ENCODE data around the genes HOMER3, HAPLN4 and TSSK6.

DNA sequence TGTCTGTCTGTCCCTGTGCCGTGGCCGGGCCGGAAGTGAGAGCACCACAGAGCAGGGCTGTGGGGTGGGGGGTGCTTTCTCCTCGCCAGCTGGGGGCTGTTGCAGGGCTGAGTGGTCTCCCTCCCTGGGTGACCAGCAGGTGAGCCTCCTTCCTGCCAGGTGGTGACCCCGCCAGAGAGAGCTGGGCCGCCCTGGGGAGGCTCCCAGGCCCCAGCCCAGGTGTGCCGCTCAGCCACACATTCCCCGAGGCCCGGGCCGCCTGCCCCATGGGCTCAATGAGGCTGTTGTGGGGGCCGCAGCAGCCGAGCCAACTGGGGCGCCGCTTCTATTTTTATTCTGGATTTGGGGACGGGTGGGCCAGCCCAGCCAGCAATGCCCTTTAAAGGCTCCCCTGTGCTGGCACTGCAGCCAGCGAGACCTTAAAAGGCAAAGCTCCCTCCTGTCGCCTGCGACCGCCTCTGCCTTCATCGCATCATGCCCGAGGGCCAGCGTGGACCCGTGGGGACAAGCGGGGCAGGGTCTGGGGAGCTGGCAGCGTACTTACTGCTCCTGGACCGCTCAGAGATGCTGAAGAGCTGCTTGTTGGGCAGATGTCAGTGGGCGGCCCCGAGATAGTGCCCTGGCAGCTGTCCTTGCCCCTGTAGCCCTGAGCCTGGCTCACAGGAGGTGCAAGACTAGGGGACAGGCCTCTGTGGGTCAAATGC is 17.7 kb upstream of the CRTC1 start:
- RRBS = no CpG with 5 or more reads among the region's 28 CpGs
CAGE:
- cytosol, long polyA plus RNA = no peak
- long polyA plus RNA = no peak
- nucleus, long polyA plus RNA = no peak

- RRBS = no CpG with 5 or more reads among the region's 16 CpGs
CAGE:
- cytosol, long polyA plus RNA = no peak
- long polyA plus RNA = no peak
- nucleus, long polyA plus RNA = no peak
These were observed 24.8 kb downstream of the CRTC1 start for GRCh38 chr19:18708166-18708760.

DNA sequence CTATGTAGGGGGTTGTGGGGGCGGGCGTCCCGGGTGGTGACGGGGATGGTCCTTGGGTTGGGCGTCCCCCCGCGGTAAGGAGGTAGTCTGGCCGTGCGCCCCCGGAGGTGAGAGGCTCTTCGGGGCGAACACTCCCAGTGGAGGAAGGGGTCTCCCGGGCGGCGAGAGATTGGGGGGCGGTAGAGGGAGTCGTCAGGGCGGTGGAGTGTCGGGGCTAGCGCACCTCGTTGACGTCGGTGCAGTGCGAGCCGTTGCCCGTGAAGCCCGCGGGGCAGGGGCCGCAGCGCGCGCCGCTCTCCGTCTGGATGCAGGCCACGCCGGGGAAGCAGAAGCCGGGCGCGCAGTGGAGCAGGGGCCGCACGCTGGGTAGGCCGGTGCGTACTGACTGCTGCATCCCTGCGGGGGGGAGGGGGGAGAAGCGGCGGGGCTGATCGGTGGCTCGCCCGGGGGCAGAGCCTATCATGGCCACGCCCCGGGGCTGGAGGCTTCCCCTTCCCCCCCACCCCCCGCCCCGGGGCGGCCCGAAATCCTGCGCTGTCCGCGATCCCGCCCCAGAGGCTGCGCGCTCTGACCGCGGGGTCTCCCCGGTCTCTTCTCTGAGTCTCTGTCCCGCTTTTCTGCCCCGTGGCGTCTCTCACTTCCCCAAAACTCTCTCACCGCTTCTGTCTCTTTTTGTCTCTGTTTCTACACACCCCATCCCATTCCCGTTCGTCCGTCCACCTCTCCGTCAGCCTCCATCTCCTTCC is 1.2 kb downstream of the COMP start:
- RRBS = 4% methylated on average over 37 of the region's 72 CpGs
CAGE:
- cytosol, long polyA plus RNA = no peak
- long polyA plus RNA = no peak
- nucleus, long polyA plus RNA = no peak

- RRBS = no CpG with 5 or more reads among the region's 8 CpGs
CAGE:
- cytosol, long polyA plus RNA = no peak
- long polyA plus RNA = no peak
- nucleus, long polyA plus RNA = no peak
These were observed 2.5 kb upstream of the COMP start for GRCh38 chr19:18793551-18793961.

DNA sequence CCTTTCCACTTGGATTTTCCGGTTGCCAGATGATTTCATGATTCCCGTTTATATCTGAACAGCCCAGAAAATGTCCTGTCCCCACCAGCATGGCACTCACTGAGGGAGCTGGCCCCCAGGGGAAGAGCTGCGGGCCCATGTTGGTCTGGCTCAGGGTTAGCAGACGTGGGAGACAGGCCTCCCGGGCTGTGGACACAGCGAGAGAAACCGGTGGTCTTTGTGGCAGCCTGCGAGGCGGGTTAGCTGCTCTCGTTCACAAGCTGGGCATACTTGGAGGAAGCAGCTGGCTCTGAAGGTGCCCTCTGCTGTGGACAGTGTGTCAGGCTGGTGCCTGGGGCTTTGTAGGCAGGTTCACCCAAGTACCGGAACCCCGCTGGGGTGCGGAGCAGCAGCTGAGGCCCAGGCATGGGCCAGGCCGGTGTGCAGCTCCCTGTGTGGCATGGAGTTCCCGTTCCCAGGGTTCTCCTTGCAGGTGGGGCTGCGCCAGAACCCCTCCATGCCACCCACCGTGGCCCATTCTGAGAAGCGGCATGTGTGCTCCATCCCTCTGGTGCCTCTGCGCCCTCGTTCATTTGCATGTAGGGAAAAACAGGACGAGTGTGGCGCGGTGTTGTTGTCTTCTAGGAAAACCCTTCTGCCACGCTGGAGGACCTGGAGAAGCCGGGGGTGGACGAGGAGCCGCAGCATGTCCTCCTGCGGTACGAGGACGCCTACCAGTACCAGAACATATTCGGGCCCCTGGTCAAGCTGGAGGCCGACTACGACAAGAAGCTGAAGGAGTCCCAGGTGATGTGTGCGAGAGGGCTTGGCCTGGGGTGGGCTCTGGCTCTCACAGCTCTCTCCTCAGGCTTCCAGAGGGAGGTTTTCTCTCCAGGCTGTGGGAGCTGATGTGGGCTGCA is 20.0 kb downstream of the UPF1 start:
- RRBS = 94% methylated on average over 4 of the region's 34 CpGs
CAGE:
- cytosol, long polyA plus RNA = no peak
- long polyA plus RNA = no peak
- nucleus, long polyA plus RNA = no peak

DNA sequence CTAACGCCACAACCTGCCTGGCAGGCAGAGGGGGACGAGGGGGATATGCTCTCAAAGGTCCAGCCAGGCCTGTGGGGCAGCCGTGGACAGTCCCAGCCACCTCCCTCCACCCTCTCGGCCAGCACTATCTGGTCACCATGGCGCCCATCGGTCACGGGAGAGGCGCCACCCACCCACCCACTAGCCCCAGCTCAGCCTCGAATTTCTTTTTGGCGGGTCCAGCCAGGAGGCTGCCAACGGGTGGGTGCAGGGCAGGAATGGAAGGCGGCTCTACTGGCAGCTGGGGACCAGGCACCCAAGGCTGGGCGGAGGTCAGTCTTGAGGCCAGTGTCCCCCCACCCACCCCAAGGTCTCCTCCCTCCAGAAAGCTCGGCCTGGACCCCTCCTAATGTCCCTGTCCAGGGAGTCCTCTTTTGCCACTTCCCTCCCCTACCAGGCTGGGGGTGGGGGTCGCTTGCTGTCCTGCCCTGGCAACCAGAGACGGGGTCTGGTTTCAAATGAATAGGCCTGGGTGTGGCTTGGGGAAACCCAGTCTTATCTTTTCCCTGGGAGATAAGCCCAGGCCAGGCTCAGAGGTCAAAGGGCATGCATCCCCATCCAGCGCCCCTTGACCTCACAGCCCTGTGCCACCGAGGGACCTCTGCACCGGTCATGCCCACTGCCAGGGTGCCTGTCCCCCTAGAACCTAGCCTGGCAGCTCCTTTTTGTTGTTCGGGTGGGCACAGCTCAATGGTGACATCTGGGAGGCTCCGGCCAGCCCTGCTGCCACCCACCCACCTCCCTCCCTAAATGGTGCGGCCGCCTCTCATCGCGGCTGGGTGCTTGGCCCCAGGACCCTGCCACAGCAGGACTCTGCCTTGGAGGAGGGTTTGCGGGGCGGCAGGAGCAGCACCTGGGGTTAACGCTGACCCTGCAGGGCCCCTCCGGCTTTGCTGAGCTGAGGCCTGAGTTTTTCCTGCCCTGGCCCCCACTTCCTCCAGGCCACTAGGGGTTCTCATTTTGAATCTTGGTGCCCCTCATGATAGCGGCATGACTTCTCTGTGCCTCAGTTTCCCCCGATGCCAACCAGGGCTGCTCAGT is 2.6 kb upstream of the CERS1 start:
- RRBS = 65% methylated on average over 2 of the region's 31 CpGs
CAGE:
- cytosol, long polyA plus RNA = no peak
- long polyA plus RNA = no peak
- nucleus, long polyA plus RNA = no peak

GRCh38 chr19:18906509-18907360 is 10.8 kb upstream of the CERS1 start:
- RRBS = 97% methylated on average over 2 of the region's 32 CpGs
CAGE:
- cytosol, long polyA plus RNA = no peak
- long polyA plus RNA = no peak
- nucleus, long polyA plus RNA = no peak

GRCh38 chr19:18928967-18929775 is 9.7 kb downstream of the DDX49 start:
- RRBS = 89% methylated on average over 9 of the region's 35 CpGs
CAGE:
- cytosol, long polyA plus RNA = no peak
- long polyA plus RNA = no peak
- nucleus, long polyA plus RNA = no peak

- RRBS = 2% methylated on average over 52 of the region's 87 CpGs
CAGE:
- cytosol, long polyA plus RNA = no peak
- long polyA plus RNA = no peak
- nucleus, long polyA plus RNA = no peak
These were observed at the start of gene HOMER3 for GRCh38 chr19:18940690-18941772. Gene HOMER3 (minus strand): TSS chr19:18941217.

DNA sequence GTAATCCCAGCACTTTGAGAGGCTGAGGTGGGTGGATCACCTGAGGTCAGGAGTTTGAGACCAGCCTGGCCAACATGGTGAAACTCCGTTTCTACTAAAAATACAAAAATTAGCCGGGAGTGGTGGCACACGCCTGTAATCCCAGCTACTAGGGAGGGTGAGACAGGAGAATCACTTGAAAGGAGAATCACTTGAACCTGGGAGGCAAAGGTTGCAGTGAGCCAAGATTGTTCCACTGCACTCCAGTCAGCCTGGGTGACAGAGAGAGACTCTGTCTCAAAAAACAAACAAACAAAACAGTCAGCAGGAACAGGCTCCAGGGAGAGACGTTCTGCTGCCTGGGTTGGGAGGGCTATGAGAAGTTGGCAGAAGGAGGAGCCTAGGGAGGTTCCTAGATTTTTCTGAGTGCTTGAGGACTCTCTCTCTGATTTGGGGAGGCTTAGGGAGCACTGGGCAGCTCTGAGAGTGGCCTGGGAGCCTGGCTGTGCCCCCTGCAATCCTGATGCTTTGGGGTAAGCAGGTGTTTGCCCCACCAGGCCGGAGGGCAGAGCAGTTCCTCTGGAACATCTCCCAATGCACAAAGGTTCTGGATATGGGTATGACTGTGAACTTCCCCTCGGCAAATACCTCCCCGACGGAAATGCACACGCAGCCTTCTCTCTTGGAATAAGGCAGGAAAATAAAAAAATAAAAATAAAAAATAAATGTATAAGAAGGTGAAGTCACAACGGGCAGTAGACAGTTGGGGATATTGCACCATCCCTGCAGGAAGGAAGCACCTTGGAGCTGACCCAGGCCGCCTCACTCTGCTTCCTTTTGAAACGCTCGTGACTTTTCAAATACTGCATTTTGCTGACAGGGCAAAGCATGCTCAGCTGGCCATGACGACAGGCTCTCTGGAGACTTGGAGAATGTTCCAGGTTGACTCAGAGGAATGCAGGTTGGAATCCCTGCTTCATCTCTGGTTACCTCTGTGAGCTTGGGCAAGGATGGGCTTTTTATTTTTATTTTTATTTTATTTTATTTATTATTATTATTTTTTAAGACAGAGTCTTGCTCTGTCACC is 26.4 kb upstream of the HOMER3 start:
- RRBS = no CpG with 5 or more reads among the region's 14 CpGs
CAGE:
- cytosol, long polyA plus RNA = no peak
- long polyA plus RNA = no peak
- nucleus, long polyA plus RNA = no peak

DNA sequence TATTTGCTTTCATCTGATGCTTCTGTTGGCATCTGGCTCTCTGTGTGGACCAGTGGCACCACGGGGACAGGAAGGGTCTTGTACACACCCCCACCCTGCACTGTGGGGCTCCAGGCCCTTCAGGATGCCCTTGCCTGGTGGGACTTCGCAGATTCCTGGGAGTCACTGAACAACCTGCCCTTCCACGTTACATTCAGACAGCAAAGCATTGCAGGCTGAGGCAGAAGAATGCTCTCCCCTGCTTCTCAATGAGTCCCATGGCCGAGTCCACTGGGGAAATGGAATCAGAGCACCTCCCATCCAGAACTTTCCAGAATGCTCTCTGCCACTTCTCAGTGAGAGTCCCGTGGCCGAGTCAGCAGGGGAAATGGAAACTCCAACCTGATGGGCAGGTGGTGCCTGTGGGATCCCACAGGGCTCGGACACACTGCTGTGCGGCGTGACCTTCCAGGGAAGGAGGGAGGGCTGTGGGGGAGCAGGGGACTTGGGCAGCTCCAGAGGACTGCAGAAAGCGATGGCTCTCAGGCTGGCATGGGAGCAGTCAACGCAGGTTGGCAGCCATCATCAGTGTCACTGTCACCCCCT is 37.0 kb downstream of the SLC25A42 start:
- RRBS = no CpG with 5 or more reads among the region's 11 CpGs
CAGE:
- cytosol, long polyA plus RNA = no peak
- long polyA plus RNA = no peak
- nucleus, long polyA plus RNA = no peak

- RRBS = no CpG with 5 or more reads among the region's 30 CpGs
CAGE:
- cytosol, long polyA plus RNA = no peak
- long polyA plus RNA = no peak
- nucleus, long polyA plus RNA = no peak
These were observed at the start of gene HAPLN4 for GRCh38 chr19:19262652-19263198. Gene HAPLN4 (minus strand): TSS chr19:19262804.

GRCh38 chr19:19323843-19324601 is 3.4 kb downstream of the MAU2 start:
- RRBS = no CpG with 5 or more reads among the region's 5 CpGs
CAGE:
- cytosol, long polyA plus RNA = no peak
- long polyA plus RNA = no peak
- nucleus, long polyA plus RNA = no peak

DNA sequence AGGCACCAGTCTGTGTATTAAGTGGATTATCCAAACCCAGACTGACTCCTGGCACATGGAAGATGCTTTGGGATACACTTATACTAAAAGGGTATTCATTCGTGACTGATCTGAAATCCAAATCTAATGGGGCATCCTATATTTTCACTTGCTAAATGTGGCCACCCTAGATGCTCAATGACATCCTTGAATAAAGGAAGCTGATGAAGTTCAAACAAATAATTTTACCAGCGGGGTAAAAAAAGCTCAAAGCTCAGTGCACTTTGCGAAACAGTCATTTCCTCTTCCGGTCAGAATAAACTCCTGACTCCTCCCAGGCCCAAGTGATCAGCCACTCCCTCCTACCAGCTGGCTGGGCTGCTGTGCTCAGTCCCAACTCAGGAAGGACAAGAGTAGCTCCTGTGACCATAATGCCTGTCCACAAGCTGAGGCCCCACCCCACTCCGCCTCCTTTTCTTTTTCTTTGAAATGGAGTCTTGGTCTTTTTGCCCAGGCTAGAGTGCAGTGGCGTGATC is 32.5 kb upstream of the GATAD2A start:
- RRBS = no CpG with 5 or more reads among the region's 6 CpGs
CAGE:
- cytosol, long polyA plus RNA = no peak
- long polyA plus RNA = no peak
- nucleus, long polyA plus RNA = no peak

DNA sequence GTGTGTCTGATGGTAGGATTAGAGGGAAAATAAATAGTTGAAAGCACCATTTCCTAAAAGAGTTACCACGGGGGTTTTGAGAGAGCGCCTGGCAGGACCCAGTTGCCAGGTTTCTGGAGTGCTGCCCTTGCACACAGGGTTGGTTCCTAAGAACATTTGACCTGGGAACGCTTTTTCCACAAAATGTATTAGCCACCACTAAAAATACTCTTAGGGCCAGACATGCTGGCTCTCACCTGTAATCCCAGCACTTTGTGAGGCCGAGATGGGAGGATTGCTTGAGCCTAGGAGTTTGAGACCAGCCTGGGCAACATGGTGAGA is 11.7 kb downstream of the TSSK6 start:
- RRBS = no CpG with 5 or more reads among the region's 4 CpGs
CAGE:
- cytosol, long polyA plus RNA = no peak
- long polyA plus RNA = no peak
- nucleus, long polyA plus RNA = no peak

GRCh38 chr19:19510353-19511203 is 4.8 kb downstream of the TSSK6 start:
- RRBS = no CpG with 5 or more reads among the region's 14 CpGs
CAGE:
- cytosol, long polyA plus RNA = no peak
- long polyA plus RNA = no peak
- nucleus, long polyA plus RNA = no peak

- RRBS = 49% methylated on average over 7 of the region's 87 CpGs
CAGE:
- cytosol, long polyA plus RNA = no peak
- long polyA plus RNA = no peak
- nucleus, long polyA plus RNA = no peak
These were observed 1.1 kb downstream of the TSSK6 start for GRCh38 chr19:19513925-19514888.

- RRBS = no CpG with 5 or more reads among the region's 35 CpGs
CAGE:
- cytosol, long polyA plus RNA = no peak
- long polyA plus RNA = no peak
- nucleus, long polyA plus RNA = no peak
These were observed at the start of gene TSSK6 for GRCh38 chr19:19515255-19515857. Gene TSSK6 (minus strand): TSS chr19:19515548.

DNA sequence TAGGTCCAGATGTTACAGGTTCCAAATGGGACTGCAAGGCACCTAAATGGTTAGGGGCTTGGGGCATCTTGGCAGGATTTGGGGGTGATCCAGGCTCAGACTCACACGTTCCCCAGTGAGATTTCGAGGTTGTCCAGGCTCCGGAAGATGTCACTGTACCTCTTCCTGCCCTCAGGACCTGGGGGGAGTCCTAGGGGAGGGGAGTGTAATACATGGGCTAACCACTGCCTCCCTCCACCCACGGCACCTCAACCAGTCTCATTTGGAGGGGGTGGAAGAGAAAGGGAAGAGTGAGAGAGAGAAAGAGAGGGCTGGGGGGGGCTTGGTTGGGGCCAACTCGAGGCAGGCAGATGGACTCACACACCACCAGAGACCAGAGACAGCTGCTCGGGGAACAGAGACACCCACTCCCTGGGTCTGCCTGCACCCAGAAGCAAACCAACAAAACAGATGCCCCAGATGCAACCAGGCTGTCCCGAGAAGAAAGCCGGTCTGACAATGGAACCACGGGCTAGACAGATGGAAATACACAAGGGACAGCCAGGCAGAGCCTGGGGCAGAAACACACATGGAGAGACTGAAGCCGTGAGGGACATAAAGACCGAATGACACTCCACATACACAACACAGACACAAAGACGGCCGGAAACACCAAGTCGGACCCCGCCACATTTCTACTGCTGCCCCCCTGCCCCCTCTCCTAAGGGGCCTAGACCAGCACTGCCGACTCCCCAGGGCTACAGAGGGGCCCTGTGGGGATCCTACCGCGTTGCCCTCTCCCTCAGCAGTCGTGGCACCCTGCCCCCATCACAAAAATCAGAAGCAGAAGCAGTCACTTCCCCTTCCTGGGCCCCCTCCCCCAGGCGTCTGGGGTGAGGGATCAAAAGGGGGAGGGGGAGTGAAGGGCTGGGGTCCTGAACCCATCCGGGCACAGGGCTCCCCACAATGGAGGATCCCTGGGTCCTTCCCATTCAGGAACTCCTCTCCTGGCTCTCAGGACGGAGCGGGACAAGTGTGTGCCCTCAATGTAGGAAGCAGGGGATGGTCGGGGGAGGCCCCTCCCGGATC is 693 bp downstream of the GMIP start:
- RRBS = no CpG with 5 or more reads among the region's 25 CpGs
CAGE:
- cytosol, long polyA plus RNA = no peak
- long polyA plus RNA = no peak
- nucleus, long polyA plus RNA = no peak

DNA sequence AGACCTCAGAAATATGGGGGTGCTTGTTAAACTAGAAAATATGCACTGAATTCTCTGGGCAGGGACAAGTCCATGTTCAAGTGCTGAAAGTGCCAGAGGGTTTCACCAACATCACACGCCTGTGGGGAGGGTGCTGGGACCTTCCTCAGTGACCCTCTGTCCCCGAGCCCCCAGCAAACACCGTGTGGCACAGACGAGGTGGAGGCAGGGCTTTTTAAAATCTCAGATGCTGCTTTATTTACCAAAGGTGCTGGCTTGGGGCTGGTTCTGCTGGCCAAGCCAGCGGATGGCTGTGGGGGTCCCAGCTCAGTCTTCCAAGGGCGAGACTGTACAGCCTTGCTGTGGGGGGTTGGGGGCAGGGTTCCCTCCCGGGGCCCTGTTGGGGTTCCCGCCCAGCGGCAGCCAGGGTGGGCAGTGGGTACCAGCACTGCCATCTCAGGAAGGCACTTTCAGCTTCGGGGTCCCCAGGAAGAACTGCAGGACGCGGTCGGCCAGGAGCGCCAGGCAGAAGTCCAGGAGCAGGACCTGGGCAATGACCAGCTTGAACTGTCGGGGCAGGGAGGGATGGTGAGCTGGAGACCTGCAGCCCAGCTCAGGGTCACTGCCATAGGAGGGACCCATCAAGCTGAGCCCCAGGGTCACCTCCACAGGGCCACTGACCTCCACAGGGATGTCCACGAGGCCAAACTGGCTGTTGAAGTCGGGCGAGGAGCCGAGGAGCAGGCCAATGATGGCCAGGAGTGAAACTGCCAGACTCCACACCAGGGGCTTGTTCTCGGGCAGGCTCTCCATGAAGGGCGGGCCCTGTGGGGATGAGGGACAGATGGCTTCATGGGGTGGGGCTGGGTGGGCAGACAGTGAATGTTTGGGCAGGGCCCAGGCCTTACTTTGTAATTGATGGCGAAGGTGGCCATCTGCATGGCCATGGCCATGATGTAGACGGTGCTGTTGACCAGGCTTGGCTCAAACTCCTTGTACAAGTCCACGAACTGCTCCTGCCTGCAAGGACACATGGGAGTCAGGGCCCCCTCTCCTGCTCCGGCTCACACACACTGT is 1.9 kb upstream of the GMIP start:
- RRBS = no CpG with 5 or more reads among the region's 25 CpGs
CAGE:
- cytosol, long polyA plus RNA = no peak
- long polyA plus RNA = no peak
- nucleus, long polyA plus RNA = start-site peak on the plus strand centred at position 497 of the sequence, 88 bp wide, 7 and 8 reads in 2 replicates